ENCODE measurements around a stretch of chr1.

DNA sequence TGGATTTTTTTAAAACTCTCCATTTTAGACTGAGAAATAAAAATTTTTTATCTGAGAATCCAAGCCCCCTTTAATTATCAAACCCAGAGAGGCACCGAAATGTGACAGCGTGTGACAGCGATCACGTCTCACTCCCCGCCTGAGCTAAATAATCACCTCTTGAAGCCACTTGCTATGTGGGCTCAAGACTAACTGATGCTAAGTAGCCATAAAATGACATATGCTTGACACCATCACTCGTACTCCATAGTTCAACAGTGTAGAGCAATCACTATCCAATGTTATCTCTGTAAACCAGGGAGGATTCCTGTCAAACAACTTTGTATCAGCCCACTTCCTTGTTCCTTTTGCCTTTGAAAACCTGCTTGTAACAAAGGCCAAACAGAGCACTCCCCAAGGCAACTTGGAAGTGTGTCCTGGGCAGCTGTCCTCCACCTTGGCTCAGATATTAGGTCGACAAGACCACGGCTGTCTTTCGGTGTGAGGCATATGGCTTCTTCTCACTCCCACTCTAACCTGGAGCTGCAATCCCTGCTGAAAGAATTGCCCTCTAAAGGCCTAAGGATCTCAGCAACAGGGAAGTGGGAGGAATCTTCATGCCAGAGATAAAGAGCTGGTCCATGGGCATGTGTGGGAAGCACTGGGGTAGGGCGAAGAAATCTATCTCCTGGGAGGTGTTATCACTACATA, 66.8 kb downstream of the ITPKB start:
- RAMPAGE, long total RNA: no peak
- RRBS: no CpG with 5 or more reads among the region's 10 CpGs

GRCh38 chr1:226674526-226675876, 64.1 kb downstream of the ITPKB start:
- RAMPAGE, long total RNA: no peak
- RRBS: 15% methylated on average over 3 of the region's 26 CpGs

DNA sequence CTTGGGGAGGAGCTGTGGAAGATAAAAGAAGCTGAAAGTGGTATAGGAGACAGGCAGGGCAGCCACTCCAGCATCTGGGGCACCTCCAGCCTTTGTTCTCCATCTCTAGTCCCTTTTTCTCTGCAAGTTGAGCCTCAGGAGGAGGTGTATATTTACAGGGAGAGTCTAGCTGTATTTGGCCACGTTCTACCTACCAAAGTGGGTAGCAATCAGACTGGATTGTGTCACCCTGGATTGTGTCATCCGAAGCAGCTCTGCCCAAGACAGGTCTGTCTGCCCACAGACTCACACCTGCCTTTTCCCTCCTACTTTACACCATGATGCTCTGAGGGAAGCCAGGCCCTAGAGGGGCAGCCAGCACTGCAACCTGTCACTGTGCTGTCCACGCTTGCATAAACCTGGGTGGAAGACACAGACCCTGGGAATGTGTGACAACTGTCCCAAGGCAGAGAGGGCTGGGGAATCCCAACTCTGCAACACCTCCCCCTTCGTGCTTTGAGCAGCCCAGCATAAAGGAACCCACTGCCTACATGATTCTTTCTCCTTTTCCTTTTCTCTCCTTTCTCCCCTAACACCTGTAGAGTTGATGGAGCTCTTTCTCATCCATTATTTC, 56.2 kb downstream of the ITPKB start:
- RAMPAGE, long total RNA: no peak
- RRBS: no CpG with 5 or more reads among the region's 4 CpGs

DNA sequence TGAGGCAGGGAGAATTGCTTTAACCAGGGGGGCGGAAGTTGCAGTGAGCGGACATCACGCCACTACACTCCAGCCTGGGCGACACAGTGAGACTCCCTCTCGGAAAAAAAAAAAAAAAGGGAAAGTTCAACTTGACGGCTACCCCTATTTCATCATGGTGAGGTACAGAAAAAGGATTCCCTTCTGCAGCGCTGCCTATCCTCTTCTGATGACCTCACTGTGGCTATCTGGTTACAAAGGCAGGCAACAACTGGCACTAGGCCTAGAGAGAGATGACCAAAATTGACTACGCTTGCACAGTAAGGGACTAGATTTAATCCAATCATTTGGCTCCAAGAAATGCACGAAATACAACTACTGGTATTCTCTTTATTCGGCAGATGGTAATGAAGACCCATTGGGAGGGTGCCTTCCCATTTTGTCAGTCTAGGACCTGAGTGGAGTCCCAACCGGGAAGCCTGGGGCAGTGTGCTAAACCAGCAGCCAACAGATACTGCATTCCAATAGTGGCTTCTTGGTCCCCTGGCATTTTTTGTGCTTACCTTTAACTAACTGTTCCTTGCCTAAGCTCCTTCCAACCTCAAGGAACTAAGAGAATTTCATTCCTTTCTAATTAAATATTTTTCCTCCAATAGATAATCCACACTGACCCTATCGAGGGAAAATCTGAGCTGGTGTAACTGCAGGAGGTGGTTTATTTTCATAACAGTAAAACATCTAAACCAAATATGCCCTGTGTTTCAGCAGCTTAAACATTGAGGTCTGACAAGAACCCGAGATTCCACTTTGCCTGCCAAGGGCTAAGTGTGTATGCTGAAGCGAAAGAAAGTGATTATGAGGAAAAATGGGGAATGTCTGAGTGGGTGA, 36.6 kb downstream of the ITPKB start:
- RAMPAGE, long total RNA: no peak
- RRBS: no CpG with 5 or more reads among the region's 14 CpGs

- RAMPAGE, long total RNA: no peak
- RRBS: no CpG with 5 or more reads among the region's 23 CpGs
These were observed 60.0 kb upstream of the ITPKB start for GRCh38 chr1:226798909-226799686.

GRCh38 chr1:226881539-226882110, 11.2 kb downstream of the PSEN2 start:
- RAMPAGE, long total RNA: no peak
- RRBS: no CpG with 5 or more reads among the region's 13 CpGs

GRCh38 chr1:226942341-226942908, 2.3 kb downstream of the COQ8A start:
- RAMPAGE, long total RNA: no peak
- RRBS: no CpG with 5 or more reads among the region's 4 CpGs

GRCh38 chr1:226964094-226964448, 24.0 kb downstream of the COQ8A start:
- RAMPAGE, long total RNA: no peak
- RRBS: no CpG with 5 or more reads among the region's 6 CpGs

DNA sequence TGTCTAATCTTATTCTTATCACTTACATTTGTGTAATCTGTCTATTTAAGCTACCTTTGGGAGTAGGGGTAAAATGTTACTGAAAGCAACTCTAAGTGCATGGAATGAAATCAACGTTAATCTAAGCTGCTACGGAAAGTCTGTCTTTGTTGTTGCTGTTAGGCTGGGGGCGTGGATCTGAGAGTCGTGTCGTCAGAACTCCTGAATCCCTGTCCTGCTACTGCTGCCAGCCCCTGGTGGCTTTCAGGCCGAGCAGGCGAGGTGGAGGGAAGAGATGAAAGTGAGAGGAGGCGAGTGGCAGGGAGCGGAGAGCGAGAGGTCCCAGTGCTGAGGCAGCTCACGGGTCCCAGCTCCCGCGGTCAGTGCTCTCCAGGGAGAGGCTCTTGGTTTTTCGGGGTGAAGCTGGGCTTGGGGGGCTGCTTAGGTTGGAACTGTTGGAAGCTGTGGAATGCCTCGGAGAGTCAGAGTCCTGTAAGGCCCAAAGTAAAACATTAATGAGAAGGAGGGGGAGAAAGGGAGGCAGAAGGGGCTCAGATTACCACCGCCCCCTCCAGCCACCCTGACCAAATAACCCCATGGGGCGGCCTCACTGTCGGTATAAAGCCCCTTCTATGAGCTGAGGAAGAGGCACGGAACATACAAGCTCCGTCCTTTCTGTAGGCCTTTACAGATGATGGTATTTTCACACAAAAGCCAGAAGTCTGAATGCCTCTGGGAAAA, 54.0 kb downstream of the COQ8A start:
- RAMPAGE, long total RNA: no peak
- RRBS: no CpG with 5 or more reads among the region's 20 CpGs

- RAMPAGE, long total RNA: no peak
- RRBS: no CpG with 5 or more reads among the region's 2 CpGs
These were observed 29.2 kb downstream of the CDC42BPA start for GRCh38 chr1:227288850-227289737.

- RAMPAGE, long total RNA: no peak
- RRBS: no CpG with 5 or more reads among the region's 1 CpG
These were observed 19.2 kb downstream of the CDC42BPA start for GRCh38 chr1:227299089-227299487.

DNA sequence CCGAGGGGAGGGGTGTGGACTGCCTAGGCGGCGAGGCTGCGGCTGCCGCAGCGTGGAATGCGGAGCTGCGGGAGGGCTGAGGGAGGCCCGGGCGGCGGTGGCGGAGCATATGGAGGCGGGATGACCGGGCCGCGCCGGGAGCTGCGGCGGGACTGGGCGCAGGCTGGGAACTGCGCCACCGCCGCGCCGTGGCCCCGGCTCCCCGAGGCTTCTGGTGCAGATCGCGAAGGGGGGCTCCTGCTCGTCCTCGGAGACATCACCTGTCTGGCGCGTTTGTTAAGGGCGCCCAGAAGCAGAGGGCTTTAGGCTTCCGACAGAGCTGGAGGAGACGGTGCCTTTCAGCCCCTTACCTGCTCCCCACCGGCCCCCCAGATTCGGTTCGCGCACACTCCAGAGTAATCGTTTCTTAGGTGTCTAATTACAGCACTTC, 391 bp upstream of the CDC42BPA start:
- RAMPAGE, long total RNA: no peak
- RRBS: 1% methylated on average over 10 of the region's 41 CpGs

DNA sequence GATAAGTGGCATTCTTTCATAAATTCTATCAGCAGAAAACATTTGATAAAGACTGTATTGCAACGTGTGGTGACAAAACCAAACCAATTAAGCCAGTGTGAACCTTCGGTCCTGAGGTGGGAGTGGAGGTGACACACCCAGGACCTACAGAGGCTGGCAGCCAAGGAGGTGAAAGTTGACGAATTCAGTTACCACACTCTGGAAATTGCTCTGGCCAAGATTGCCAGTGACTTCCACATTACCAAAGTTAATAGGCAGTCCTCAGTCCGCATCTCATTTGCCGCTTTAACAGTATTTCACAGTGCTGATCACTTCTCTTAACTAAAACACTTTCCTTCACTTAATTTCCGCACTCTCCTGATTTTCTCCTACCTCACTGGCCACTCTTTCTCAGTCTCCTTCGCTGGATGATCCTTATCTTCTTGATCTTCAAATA, 5.0 kb upstream of the CDC42BPA start:
- RAMPAGE, long total RNA: no peak
- RRBS: no CpG with 5 or more reads among the region's 7 CpGs

DNA sequence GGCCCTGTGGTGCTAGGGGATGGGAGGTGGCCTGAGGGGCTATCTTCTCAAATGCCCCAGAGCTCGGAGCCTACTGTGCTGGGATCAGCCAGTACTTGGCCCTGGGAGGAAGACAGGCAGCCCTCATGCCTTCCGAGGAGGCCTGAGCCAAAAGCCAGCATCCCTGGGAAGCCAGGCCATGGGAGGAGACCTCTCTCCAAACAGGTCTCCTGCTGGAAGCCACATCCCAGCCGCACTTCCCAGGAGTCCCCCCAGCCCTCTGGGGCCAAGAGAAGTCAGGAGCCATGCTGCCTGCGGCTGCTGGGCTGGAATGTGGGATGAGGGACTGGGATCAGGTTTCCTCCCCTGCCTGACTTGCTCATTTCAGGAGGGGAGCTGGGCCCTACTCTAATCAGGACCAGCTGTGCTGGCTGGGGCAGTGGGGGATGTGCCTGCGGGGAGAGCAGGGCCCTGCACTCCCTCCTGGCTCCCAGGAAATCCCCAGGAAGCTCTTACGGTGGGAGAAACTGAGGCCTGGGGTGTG, 21.7 kb upstream of the PRSS38 start:
- RAMPAGE, long total RNA: no peak
- RRBS: no CpG with 5 or more reads among the region's 6 CpGs

DNA sequence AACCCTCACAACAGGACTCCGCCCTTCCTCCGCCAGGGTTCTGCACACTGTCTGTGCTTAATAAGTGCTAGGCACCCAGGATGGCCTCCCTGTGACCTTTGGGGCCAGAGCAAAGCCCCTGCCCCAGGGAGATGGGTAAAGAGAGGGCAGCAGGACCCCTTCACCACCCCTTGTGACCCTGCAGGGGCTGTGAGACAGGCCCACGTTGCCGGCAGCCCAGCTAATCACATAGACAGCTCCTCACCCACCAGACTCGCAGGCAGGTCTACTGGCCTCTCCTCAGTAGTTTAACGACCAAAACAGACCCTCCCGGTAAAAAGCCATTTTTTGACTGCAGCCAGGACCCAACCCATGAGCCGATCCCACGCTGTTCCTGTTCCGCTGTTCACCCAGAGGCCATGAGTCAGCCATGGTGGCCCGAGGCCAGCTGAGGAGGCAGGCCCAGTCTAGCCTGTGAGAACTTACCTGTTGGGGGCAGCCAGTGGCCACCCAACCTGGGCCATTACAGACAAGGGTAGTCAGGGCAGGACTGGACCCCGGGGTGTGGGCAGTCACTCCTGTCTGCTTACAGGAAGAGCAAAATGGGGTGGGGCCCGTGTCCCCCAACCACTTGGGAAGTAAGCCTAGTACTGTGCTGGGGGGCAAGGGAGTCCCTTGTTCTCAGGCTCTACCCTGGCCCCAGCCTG, 62.1 kb downstream of the WNT9A start:
- RAMPAGE, long total RNA: no peak
- RRBS: 43% methylated on average over 3 of the region's 13 CpGs

- RAMPAGE, long total RNA: no peak
- RRBS: 69% methylated on average over 6 of the region's 26 CpGs
These were observed 51.8 kb downstream of the WNT9A start for GRCh38 chr1:227895767-227896560.

DNA sequence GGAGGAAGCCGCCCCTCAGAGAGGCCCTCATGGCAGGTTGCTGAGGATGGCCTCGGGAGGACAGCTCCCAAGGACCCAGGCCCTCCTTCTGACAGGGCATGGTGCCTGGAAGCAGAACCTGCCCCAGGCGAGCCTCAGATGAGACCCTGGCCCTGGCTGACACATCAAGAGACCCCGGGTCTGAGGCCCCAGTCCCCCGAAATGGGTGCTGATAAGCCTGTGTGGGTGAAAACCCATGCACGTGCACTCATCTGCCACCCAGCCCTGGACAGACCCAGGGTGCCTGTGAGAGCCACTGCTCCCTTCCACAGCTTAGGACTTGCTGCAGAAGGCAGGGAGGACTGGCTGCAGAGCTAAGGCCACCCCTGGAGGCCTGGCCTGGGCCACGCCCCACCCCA, 33.8 kb downstream of the WNT9A start:
- RAMPAGE, long total RNA: no peak
- RRBS: no CpG with 5 or more reads among the region's 7 CpGs

- RAMPAGE, long total RNA: no peak
- RRBS: no CpG with 5 or more reads among the region's 16 CpGs
These were observed 32.0 kb downstream of the WNT9A start for GRCh38 chr1:227915651-227916120.

DNA sequence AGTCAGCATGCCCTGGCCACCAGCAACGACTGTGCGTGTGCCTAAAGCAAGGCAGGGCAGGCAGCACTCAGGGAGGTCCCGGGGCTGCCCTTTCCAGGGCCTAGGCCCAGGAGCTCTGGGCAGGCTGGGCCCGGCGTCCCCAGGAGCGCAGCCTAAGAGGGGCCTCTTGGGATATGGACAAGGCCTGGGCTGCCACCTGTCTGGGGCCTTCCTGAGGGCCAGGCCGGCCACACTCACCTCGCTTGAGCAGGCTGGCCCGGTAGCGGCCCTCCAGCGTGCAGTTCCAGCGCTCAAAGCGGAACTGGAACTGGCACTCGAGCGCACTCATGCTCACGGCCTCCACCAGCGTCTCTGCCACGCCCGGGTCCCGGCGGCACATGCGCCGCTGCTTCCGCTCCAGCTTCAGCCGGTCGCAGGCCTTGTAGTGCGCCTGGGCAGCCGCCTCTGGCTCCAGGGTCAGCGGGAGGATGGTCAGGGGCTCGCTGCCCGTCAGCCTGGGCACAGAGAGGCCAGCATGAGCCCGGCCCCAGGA, 22.6 kb downstream of the WNT9A start:
- RAMPAGE, long total RNA: no peak
- RRBS: 95% methylated on average over 19 of the region's 32 CpGs

- RAMPAGE, long total RNA: no peak
- RRBS: 1% methylated on average over 19 of the region's 47 CpGs
These were observed 925 bp upstream of the ARF1 start for GRCh38 chr1:228081262-228082304.